Heart right ventricle (tissue), 2 donors: ENCODE data around the genes SPINK5 and AFAP1L1.

DNA sequence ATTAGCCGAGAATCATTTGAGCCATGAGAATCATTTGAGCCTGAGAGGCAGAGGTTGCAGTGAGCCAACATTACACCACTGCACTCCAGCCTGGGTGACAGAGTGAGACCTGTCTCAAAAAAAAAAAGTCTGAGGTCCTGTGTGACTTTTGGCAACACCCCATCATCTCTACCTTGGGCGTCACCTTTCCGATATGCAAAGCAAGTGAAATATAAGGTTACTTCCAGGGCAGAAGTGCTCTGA lies 77.2 kb downstream of the JAKMIP2 start:
- PRO-cap, 2 experiments: no peak in any of the 2 experiments

DNA sequence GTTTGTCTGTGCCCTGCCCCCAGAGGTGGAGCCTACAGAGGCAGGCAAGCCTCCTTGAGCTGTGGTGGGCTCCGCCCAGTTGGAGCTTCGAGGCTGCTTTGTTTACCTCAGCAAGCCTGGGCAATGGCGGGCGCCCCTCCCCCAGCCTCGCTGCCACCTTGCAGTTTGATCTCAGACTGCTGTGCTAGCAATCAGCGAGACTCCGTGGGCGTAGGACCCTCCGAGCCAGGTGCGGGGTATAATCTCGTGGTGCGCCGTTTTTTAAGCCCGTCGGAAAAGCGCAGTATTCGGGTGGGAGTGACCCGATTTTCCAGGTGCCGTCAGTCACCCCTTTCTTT lies 61.3 kb downstream of the JAKMIP2 start:
- PRO-cap, 2 experiments: no peak in any of the 2 experiments

DNA sequence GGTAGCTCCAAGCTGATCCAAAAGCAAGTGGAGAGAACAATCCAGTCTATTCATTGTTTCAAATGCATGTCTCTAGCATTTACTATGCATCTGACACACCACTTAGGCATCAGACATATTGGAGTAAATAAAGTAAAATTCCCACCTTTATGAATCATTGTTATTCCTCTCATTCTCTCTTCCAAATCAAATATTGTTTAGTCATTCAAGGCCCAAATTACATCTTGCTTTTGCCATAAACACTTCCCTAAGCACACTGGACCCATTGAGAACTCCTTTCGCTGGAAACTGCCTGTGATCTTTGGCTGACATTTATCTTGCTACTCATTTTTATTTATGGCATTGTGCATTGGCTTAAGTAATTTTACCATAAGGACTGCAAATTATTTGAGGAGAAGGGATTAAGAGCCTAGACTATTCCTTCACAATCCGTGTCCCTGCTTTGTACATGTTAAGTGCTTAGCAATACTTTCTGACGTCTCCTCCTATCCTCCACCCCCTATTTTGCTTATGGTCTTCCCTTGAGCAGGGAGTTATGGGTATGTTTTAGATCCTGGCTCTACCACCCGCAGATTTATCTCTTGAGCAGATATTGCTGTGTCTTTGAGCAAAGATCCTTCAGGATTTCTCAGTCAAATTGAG lies 7.4 kb downstream of the C5orf46 start:
- PRO-cap, 2 experiments: no peak in any of the 2 experiments

- PRO-cap, 2 experiments: no peak in any of the 2 experiments
Observed at GRCh38 chr5:148063665-148064226, at the start of gene SPINK5. TSS of gene SPINK5 (plus strand) at chr5:148063980.

DNA sequence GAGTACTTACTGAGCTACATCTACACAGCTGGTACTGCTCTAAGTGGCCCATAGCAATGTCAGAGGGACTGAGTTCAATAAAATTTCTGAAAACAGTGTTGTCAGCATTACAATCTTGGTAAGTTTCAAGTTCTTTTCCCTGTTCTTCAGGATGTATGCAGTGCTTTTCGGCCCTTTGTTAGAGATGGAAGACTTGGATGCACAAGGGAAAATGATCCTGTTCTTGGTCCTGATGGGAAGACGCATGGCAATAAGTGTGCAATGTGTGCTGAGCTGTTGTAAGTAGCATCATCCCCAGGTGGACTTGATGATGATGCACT lies 25.5 kb downstream of the SPINK5 start:
- PRO-cap, 2 experiments: no peak in any of the 2 experiments

DNA sequence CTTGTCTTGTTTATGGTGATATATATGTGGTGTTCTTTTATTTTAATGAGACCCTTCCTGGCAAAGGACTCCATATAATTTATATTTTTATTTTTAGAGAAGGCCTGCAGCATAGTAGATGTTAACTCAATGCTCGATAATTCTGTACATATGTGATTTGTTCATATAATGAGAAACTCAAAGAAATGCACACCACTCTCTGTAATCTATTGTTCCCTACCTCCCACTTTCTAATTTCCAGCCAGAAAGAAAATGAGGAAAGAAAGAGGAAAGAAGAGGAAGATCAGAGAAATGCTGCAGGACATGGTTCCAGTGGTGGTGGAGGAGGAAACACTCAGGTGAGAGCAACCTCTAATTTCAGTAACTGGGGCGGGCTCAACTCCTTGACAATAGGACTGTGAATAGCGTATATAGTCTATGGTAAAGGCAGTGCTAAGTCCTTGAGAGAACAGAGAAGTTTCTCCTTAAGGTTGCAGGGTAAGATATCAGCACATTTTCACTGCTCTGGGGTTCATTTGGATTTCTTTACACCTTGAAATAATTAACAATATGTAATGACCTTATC lies 52.1 kb upstream of the SPINK14 start:
- PRO-cap, 2 experiments: no peak in any of the 2 experiments

DNA sequence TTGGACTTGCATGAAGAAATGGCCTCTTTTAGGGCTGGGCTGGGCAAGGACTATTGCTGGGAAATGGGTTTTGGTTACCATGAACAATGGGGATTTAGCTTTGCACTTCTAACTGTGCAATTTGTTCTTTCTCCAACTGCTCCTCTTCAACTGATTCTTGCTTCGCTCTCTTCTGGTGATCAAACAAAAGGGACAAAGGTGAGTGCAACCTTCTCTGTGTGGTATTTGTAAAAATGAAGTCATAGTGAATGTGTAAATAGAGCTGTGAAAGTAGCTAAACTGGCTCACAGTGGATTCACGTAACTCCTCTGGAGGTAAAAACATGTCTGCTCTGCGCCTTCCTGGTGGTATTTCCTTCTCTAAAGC lies 21.0 kb upstream of the SPINK14 start:
- PRO-cap, 2 experiments: no peak in any of the 2 experiments

- PRO-cap, 2 experiments: no peak in any of the 2 experiments
Observed at GRCh38 chr5:148473637-148474470, 90.1 kb downstream of the FBXO38 start.

GRCh38 chr5:148685567-148685843 lies 31.2 kb upstream of the HTR4 start:
- PRO-cap, 2 experiments: no peak in any of the 2 experiments

GRCh38 chr5:148841727-148842011 lies 15.3 kb downstream of the ADRB2 start:
- PRO-cap, 2 experiments: no peak in any of the 2 experiments

DNA sequence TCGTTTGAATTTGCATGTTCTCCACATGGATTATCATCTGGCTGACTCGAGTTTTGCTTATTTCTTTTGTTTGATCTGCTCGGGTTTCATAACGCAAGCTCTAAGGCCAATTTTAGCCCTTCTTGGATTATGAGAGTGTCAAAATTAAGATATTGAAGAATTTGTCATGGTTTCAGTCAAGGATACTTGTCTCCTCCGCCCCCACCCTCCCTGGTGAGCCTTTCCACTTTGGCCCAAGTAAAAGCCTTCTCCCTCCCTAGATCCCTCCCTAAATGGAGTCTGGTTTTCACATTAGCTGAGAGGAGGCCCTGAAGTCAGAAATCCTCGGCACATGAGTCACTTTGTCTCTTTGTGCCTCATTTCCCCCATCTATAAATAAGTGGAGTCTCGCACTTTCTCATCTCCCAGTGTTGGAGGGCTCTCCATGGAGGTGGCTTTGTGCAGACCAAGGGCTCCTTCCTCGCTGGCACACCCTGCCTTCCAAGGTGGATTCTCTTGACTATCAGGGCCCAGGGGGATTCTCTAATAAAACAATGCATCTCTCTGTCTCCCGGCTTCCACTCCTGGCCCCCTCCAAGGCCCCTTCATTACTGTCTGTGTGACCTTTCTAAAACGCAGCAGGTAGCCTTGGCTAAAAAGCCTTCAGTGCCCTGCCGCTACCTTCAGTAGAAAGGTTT lies 17.4 kb downstream of the ADRB2 start:
- PRO-cap, 2 experiments: peak in 2 of 2 experiments; most common plus-strand start position 407 of the sequence (in 2); most common minus-strand start position 212 of the sequence (in 1)

- PRO-cap, 2 experiments: no peak in any of the 2 experiments
Observed at GRCh38 chr5:148858442-148859312, 32.3 kb downstream of the ADRB2 start.

DNA sequence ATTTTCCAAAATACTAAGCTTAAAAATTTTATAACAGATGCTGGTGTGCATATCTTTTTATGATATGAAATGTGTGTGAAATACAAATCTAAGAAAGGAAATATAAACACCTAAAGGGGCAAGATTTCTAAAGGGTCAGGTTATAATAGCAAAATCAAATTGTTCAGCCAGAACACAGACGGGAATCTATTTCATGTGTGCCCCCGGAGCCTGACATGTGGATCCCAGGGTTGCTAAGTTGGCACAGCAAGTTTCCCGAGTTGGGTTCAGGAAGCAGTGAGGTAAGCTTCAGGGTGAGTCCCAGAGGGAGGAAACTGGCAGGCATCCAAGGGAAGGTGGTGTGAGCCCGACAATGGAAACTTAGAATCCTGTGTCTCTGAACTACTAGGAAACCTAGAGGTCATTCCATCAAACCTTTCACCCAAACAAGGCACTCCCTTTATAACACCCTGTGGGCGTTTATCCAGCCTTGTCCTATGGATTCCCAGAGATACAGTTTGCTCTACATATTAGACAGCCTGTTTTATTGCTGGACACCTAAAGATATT lies 98.4 kb downstream of the ADRB2 start:
- PRO-cap, 2 experiments: no peak in any of the 2 experiments

- PRO-cap, 2 experiments: no peak in any of the 2 experiments
Observed at GRCh38 chr5:149144650-149145136, 3.4 kb downstream of the ABLIM3 start.

- PRO-cap, 2 experiments: peak in 2 of 2 experiments; most common plus-strand start chr5:149154196 (in 1); most common minus-strand start chr5:149154037 (in 1)
Observed at GRCh38 chr5:149153285-149154486, 12.4 kb downstream of the ABLIM3 start.

DNA sequence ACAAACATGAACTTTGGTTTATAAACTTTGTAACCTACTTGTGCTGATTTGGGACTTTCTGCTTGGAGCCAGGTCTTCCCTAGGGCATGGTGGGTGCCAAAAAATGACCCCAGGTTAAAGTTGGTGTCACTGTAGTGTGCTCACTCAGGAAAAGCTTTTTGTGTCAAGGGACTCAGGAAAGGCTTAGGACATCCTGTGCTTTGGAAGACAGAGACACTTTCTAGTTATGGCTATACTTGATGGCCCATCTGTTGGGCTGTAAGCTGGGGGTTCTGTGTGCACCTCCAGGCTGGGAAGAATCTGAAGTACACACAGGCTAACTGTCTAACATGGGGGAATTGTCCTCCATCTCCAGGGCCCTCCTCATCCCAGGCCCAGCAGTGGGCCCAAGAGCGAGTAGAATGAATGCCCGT lies 19.2 kb downstream of the ABLIM3 start:
- PRO-cap, 2 experiments: no peak in any of the 2 experiments

- PRO-cap, 2 experiments: peak in 1 of 2 experiments; most common minus-strand start chr5:149271387 (in 1)
Observed at GRCh38 chr5:149271276-149271450, 496 bp upstream of the AFAP1L1 start.

DNA sequence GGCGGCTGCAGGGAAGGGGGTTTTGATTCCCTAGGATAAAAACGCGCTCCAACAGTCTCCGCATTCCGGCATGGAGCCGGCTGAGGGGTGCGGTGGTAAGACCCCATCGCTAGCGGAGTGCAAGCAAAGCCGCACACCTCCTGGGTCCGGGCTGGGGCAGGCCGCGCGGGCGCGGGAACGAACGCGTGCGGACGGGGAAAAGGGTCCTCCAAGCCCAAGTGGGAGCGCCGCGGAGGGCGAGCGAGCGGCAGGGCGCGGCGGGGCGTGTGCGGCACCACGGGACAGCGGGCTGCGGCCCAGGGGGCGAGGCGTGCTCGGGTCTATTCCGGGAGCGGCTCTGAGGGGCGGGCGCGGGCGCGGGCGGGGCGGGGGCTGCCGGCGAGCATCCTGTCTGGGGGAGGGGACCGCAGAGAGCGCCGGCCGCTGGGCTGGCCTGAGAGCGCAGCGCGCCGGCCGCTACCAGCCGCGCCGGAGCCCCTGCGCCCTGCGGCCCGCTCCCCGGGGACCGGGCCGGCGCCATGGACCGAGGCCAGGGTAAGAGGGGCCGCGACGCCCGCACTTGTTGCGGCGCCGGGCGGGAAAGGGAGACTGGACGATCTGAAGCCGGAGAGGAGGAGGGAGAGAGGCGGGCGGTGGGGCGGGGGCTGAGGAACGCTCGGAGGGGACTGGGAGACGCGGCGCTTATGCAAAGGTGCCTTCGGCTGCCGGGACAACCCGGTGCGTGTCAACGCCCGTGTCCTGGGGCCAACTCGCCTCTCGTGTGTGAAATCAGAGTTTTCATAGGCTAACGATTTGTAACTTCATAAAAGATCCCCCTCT lies at the start of gene AFAP1L1:
AFAP1L1 (plus strand) TSS at position 409 of the 819 bp plus-strand sequence.
- PRO-cap, 2 experiments: peak in 2 of 2 experiments; most common plus-strand start position 63 of the sequence (in 2); most common minus-strand start position 268 of the sequence (in 2)

- PRO-cap, 2 experiments: no peak in any of the 2 experiments
Observed at GRCh38 chr5:149320261-149320548, 25.1 kb upstream of the GRPEL2 start.

DNA sequence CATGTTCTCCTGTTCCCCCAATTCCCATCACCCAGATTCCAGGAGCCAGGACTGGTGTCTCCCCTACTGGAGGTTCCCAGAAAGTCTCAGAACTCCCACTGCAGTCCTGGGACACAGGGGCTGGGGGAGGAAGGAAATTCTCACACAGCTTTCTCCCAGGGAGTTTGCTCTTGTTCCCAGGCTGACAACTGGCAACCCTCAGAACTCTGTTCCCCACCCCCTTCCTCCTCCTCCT lies 27.1 kb upstream of the IL17B start:
- PRO-cap, 2 experiments: peak in 1 of 2 experiments; most common minus-strand start position 190 of the sequence (in 1)